ENCODE data around the genes TCAIM and ZNF35.

DNA sequence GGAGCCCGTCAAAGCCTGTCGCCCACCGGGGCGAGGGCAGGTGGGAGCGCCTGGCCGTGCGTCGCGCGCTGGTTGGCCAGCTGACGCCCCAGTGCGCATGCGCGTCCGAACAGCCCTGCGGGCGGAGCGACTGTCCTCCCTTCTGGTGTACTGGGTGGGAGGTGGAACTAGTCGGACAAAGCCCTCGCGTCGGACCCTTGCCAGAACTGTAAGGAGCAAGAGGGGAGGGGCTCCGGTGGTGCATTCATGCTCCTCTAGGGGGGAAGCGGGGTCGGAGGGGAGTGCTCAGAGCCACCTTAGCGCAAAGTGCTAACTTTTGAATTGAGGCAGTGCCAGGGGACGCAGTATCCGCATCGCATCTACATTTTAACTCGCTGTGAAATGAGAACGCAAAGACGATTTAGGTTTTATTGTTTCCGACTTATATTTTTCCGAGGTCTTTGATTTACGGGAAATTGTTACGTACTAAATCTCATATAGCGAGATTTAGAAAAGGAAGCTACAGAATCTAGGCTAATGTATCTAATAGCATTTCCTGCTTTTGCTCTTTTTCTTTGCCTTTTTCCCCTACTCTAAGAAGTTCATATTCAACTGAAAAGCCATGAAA, at the start of gene TCAIM:
Gene TCAIM (plus strand): TSS at position 140 of the 607 bp plus-strand sequence.
- RRBS: 2% methylated on average over 3 of the region's 37 CpGs

DNA sequence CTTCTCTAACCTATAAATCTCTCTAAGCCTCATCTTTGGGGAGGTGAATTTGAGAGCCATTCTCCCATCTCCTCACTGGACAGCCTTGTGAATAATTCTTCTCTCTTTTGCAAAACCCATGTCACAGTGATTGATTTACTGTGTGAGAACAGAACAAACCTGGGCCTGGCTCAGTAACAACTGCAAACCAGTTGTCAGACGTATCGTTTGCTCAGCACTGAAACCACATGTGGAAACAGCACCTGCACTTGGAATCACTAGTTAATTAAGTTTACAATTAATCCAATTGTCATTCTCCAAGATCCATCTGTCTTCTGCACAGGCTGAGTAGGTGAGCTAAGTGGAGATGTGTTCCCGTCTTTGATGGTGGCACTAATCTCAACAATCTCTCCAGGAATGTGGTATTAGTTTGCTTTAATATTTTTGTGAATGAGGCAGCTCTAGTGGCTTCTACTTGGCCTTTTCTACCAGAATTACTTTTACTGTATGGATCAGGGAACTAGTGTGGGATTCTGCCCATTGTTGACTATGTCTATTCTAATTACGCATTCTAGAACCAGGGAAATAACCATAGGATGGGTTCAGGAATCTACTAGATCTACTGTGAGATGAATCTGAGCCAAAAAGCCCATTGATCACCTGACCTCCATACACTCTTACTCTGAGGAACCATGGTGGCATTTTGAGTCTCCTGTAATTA, 42.1 kb downstream of the ZNF445 start:
- RRBS: no CpG with 5 or more reads among the region's 4 CpGs

- RRBS: no CpG with 5 or more reads among the region's 4 CpGs
Observed at GRCh38 chr3:44442209-44443114, 35.0 kb downstream of the ZNF445 start.

DNA sequence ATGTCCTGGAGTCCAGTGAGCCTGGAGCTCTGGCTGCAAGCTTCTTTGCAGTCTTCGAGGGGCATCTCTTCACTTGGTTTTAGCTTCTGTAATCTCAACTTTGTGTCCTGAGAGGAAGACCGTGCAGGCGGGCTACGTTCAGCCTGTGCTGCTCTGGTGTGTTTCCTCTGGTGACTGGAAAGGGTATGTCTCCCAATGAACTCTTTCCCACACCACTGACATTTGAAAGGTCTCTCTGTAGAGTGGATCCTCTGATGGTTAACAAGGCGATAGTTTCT, 30.8 kb downstream of the ZNF445 start:
- RRBS: no CpG with 5 or more reads among the region's 5 CpGs

DNA sequence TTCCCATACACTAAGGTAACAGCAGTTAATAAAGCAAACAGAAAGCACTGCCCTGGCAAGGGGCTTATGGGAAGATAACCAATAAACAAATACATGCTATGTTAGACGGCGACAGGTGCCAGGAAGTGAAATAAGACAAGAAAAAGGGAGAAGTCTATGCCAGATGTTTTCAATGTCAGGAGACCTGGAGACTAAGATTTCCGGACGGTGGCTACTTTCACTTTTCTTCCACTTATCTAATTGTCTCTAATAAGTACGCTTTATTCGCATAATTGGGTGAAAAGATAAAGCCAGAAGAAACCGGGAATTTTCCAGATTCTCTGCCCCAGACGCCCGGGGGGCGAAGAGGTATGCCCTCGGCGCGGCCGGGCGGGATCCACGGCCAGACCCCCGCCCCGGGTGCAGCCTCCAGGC, 32.6 kb upstream of the ZNF445 start:
- RRBS: 2% methylated on average over 2 of the region's 18 CpGs

- RRBS: 2% methylated on average over 6 of the region's 45 CpGs
Observed at GRCh38 chr3:44648045-44649360, at the start of gene ZNF35. TSS of gene ZNF35 (plus strand) at chr3:44648732.

- RRBS: no CpG with 5 or more reads among the region's 2 CpGs
Observed at GRCh38 chr3:44799032-44799435, 37.4 kb downstream of the KIF15 start.

DNA sequence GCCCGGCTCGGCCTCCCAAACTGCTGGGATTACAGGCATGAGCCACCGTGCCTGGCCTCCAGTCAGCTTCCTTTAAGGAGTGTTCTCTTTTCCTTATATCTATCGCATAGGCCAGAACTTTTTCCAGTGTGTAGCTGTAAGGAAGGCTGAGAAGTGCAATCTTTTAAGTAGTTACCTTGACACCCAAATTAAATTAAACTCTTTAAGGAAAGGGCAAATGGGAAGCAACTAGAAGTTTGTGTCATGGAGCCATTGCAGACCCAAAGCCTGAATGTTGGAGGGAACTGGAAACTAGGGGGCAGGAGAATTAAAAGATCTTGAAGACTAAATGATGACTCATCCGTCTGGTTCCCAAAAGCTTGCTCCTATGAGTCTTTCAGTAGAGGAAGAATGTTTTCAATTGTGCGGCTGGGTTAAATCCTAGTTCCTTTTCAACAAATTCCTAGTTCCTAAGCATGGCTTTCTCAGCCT, 17.5 kb downstream of the CLEC3B start:
- RRBS: no CpG with 5 or more reads among the region's 6 CpGs

DNA sequence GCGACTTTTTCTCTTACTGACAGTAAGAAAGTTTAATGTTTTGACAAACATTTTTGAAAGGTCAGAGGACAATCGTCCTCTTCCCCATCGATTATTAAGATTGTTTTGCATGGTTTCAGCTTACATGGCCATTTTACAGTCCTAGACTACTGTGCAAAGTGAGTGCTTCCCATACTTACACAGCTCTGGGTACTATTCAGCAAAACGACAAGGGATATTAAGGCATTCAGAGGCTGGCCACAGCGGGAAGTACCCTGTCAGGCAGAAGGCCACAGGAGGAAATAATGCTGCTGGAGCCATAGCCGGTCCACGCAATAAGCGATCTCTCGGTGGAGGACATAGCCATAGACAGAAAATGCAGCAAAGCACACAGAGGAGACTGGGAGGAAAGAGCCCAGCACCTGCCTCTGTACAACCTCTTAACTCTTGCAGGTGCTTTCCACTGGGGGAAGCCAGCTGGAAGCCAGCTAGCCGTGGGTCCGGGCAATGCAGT, 19.7 kb downstream of the CLEC3B start:
- RRBS: no CpG with 5 or more reads among the region's 11 CpGs

GRCh38 chr3:45076169-45076792, 50.2 kb downstream of the CLEC3B start:
- RRBS: no CpG with 5 or more reads among the region's 4 CpGs

- RRBS: no CpG with 5 or more reads among the region's 15 CpGs
Observed at GRCh38 chr3:45211639-45212386, 14.3 kb downstream of the TMEM158 start.

DNA sequence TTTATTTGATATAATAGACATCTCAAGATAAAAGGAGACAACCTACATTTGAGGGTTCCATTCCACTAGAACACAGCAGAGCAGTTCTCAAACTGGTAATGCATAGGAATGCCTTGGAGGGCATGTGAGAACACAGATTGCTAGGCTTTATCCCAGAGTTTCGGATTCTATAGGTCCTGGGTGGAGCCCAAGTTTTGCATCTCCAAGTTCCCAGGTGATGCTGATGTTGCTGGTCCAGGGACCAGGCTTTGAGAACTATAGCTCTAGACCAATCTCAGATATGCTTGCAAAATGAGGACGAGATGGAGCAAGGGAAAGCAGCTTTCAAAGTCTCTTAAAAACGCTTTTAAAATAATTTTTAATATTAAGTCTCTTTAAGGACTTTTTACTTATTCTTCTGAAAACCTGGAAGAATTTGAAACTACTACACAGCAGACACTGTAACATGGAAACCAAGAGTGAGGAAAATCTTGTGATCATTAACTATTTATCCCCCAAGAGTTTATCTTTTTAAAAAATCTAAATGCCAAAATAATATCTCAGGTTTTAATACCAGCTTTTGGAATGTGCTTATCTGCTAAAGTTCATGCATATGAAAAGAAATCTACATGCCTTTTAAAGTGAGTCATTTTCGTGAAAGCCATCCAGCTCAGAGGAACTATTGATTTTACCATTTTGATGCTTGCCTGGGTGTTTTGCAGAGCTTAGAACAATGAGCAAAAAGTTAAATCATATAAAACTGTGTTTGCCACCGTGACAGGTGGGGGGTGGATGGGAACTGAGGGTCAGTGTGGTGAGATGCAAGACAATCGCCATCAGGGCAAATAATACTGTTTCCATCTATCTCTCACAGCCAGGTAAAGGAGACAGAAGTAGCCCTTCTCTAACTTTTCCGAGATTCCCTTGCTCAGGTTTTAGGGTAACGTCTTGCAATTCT, 2.3 kb downstream of the TMEM158 start:
- RRBS: no CpG with 5 or more reads among the region's 8 CpGs

- RRBS: no CpG with 5 or more reads among the region's 9 CpGs
Observed at GRCh38 chr3:45508926-45509831, 85.4 kb upstream of the LIMD1 start.

DNA sequence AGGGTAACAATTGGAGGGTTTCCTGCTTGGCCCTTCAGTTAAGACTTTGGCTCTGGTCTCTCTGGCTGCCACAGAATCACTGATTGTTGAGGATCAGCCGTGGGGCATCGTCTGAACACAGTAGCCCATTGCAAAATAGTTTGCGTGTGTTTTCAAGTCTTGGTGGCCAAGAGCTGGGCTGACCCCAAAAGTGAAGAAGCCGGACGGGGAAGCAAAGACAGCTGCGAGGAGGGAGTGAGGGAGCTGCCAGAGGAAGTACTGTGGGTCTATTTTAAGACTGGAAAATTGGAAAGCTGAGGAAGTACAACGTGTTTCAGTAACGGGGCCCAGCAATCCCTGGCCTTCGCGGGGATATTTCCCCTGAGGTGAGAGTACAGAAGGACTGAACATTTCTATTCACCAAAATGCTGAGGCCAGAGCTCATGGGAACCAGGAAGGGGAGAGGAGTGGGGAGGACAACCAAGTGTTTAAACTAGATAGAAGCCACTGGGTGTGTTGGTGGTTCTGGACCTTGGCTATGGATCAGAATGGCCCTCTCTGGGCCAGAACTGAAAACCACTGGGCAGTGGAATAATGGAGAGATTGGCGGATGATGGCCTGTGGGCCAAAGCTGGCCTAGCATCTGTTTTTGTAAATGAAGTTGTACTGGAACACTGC, 34.2 kb upstream of the LIMD1 start:
- RRBS: no CpG with 5 or more reads among the region's 11 CpGs

DNA sequence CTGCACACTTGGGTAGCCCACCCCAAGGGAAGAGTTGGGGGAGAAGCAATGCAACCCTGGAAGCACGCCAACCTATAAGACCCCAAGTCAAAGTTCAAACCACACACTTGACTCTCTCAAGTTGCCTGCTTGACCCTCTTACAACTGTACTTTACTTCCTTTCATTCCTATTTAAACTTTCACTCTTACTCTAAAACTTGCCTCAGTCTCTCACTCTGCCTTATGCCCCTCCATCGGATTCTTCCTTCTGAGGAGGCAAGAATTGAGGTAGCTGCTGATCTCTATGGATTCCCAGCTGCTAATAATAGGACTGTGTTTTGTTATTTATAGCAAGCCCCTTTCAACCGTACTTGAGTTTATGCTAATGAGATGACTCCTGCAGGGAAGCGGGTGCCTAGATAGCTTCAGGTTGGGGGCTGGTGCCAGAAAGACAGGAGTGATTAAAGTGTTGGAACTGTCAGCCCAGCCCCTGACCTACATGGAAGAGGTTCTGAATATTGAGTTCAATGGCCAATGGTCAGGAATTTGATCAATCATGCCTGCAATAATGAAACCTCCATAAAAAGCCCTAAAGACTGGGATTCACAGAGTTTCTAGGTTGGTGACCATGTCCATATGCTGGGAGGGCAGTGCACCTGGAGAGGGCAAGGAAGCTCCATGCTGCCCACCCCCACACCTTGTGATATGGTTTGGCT, 21.8 kb upstream of the LIMD1 start:
- RRBS: no CpG with 5 or more reads among the region's 4 CpGs

GRCh38 chr3:45593610-45593860, 1.0 kb upstream of the LIMD1 start:
- RRBS: no CpG with 5 or more reads among the region's 23 CpGs

- RRBS: no CpG with 5 or more reads among the region's 6 CpGs
Observed at GRCh38 chr3:45596216-45596758, 1.7 kb downstream of the LIMD1 start.

- RRBS: no CpG with 5 or more reads among the region's 10 CpGs
Observed at GRCh38 chr3:45676717-45677625, 12.2 kb upstream of the SACM1L start.

DNA sequence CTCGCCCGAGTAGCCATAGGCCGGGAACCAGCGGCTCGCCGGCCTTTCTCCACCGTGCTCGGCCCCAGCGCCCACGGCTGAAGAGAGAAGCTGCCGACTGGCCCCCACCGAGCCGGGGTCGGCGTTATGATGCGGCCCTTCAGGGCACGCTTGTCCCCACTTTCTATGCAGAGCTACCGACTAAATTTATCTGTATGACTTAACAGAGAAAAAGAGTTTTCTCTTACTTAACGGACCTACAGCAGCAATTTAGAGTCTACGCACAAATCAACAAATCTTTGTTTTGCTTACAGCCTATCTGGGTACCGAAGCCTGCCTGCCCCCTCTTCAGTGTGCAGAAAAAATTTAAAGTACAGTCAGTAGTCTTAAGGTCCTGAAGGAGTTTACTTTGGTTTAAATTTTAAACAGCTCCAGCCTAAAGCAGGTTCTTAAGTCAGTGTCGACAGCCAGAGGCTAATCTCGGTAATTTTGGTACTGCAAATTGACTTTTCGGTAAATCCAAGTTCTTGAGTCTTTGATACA, 519 bp downstream of the SACM1L start:
- RRBS: 3% methylated on average over 10 of the region's 24 CpGs

Measured in AG09309 (cell line).